Neuron (in vitro differentiated cells): ENCODE measurements around the gene LYSMD4.

GRCh38 chr15:98953981-98954902 is 53.4 kb downstream of the PGPEP1L start:
- PRO-cap = no peak

GRCh38 chr15:99097954-99098387 is 6.9 kb upstream of the SYNM start:
- PRO-cap = no peak

GRCh38 chr15:99110510-99111388 is 5.9 kb downstream of the SYNM start:
- PRO-cap = no peak

- PRO-cap = no peak
These were observed 67.9 kb downstream of the TTC23 start for GRCh38 chr15:99181333-99181947.

DNA sequence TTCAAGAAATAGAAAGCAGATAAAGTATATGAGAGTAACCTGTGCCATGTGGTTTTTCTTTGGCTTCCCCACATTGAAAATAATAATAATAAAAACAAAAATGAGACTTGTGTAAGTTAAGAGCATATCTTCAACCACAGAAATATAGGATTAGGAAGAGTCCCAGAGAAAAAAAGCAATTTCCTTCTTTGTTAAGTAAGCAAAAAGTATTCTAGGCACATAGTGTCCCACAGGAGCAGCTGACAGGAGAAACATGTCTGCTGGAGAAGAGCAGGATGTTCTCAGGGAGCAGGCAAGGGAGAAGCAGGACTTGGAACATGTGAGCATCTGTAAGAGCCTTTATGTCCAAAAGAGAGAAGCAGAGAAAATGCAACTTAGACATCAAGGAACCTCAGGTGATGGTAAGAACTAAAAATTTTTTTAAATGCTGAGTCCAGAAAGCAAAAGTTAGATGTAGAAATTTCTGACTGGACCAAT is 39.1 kb downstream of the TTC23 start:
- PRO-cap = no peak

- PRO-cap = no peak
These were observed 6.1 kb downstream of the LRRC28 start for GRCh38 chr15:99257222-99257927.

GRCh38 chr15:99385781-99386321 is 134.6 kb downstream of the LRRC28 start:
- PRO-cap = no peak

GRCh38 chr15:99401097-99401658 is 149.9 kb downstream of the LRRC28 start:
- PRO-cap = no peak

DNA sequence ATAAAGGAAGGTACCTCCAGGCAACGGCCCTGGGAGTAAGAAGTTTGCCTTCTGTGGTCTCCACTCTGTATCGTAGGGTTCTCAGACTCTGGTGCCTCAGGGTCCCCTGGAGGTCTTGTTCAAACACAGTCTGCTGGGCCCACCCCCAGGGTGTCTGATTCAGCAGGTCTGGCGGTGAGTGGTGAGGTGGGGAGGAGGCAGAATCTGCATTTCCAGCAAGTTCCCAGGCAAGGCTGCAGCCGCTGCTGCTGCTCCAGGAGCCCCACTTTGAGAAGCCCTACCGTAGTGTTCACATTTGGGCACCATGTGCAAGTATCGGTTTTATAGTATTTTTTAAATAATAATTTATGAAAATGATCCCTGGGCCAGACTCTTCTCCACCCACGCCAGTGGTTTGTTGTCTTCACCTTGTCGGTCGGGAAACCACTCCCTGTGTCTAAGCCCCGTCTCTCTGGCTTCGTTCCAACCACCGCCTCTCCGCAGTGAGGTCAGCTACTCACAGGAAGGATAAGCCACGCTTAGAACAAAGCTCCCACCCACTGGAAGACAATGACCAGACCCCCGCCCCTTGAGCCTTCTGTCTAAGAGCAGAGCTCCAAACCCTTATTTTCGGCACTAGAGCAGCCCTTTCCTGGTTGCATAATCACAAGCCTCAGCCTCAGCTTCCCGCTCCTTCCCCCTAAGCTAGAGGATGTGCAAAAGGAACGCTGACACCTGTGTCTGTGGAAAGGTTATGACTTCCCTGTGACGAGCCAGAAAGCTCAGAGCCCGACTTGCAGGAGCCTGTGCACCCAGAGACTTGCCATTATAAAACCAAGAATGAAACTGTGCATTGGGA is 115.0 kb upstream of the MEF2A start:
- PRO-cap = no peak

- PRO-cap = no peak
These were observed 58.6 kb upstream of the MEF2A start for GRCh38 chr15:99507116-99507706.

DNA sequence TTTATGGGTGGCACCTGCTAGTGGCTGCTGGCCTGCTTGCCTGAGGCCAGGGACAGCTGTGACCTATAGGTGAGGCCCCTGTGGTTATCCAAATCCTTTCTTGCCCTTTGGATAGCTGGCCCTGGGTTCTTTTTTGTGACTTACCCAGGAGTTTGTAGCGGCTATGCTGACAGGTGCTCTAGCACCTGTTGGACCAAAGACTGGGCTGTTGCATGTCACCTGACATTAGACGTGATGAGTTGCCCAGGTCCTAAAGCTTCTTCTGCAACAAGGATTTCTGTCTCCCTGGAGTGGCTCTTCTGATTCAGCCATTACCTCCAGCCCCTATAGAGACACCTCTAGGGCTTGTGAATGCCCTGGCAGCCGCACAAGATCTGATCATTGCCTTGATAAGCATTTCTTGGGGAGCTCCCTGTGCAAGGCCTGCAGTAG is 19.1 kb upstream of the MEF2A start:
- PRO-cap = no peak

GRCh38 chr15:99618822-99619319 is 53.1 kb downstream of the MEF2A start:
- PRO-cap = no peak

DNA sequence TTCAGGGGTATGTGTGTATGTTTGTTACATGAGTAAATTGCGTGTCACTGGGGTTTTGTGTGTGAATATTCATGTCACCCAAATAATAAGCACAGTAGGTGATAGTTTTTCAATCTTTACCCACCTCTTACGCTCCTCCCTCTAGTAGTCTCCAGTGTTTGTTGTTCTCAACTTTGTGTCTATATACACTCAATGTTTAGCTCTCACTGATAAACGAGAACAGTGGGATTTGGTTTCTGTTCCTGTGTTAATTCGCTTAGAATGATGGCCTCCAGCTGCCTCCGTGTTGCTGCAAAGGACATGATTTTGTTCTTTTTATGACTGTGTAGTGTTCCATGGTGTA is 54.4 kb downstream of the MEF2A start:
- PRO-cap = no peak

DNA sequence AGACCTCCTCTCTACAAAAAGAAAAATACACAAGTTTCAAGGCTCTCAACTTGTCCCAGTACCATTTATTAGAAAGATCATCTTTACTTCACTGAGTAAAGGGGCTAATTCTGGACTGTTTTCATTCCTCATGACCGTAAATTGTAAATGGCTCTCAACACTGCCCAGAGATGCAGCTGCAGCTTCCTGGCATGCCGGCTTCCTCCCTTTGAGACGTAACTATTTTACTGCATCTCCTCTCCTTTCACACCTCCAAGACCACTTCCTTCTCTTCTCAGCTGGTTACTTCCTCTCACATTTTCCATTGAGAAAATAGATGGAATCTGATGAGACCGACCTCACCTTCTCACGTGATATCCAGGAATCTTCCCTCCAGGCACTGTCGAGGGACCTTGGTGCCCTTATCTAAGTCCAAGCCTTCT is 12.8 kb downstream of the LYSMD4 start:
- PRO-cap = no peak

DNA sequence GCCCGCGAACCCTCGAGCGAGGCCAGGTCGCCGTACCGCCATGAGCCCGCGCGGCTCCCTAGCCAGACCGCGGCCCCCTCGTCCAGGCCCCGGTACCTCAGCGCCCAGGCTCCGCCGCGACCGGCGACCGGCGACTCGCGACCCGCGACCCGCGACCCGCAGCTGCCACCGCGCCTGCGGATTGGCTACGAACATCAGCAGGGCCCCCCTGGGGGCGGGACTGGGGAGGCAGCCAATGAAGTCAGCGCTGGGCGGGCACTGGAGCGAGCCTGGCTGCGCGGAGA is at the start of gene LYSMD4:
TSS of gene LYSMD4 (minus strand) at position 189 of the 284 bp plus-strand sequence.
- PRO-cap = bidirectional peak, plus-strand start outside the sequence, minus-strand start at position 153 of the sequence

DNA sequence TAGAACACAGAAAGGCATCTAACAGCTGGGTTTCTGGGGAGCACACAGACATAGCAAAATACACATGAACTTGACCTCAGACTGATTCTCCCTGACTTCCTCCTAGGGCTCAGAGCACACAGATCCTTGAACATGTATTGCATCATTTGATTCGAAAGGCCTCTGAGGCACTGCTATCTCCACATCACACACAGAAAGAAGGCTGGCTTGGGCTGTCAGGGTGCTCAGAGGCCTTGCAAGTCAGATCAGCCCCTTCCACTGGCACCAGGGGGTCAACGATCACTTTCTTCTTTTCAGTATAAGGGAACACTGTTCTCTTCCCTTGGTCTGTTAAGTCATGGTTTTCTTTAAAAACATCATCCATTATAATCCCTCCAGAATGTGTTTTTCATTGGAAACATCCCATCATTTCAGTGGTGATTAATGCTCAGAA is 253.1 kb upstream of the LYSMD4 start:
- PRO-cap = no peak

GRCh38 chr15:100042830-100043415 is 298.9 kb downstream of the ADAMTS17 start:
- PRO-cap = no peak

DNA sequence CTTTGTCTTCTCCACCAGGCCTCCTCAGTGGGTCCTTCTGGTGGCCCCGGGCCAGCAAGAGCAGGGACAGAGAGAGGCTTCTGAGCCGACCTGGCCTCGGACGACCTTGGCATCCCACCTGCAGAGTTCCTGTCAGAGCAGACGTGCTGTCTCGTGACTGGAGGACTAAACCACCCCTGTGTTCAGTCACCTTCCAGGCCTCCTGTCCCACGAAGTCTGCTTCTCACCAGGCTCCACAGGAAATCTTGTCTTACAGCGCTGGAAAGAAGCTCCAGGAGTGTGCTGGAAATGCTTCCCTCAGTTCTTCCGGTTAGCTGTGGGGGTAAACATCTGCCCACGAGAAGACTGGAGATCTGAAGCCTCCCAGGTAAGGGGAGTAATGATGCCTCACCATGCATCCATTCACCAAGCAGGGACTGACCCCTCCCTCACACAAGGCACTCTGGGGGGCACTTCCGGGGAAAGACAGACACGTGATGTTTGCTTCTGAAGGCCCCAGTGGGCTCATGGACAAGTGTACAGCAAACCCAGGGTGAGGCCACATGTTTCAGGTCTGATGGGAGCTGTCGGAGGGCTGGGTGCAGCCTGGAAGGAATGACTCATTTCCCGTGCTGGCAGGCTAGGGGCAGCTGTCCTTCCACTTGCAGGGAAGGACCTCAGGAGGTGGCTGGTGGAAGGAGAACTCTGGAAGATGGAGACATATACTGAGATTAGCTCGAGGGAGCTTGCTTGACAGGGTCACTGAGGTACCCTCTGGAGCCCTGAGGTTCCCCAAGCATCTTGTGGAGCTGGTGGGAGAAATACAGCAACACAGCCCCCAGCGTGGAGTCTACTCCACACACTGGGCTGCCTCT is 230.8 kb downstream of the ADAMTS17 start:
- PRO-cap = no peak

DNA sequence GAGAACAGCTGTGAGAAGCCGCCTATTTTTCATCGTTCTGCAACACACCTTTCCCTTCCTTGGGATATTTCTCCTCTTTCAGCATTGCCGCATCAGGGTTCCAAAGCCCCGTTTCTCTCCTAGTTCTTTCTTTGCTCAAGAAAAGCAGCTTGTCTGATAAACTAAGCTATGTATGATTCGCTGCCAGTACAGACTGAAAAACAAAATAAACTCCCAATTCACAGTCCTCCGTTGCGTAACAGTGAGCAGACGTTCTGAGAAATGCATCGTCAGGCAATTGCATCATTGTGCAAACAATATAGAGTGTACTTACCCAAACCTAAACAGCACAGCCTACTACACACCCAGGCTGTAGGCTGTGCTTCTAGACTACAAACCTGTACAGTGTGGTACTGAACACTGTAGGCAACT is 8.8 kb upstream of the ADAMTS17 start:
- PRO-cap = no peak

DNA sequence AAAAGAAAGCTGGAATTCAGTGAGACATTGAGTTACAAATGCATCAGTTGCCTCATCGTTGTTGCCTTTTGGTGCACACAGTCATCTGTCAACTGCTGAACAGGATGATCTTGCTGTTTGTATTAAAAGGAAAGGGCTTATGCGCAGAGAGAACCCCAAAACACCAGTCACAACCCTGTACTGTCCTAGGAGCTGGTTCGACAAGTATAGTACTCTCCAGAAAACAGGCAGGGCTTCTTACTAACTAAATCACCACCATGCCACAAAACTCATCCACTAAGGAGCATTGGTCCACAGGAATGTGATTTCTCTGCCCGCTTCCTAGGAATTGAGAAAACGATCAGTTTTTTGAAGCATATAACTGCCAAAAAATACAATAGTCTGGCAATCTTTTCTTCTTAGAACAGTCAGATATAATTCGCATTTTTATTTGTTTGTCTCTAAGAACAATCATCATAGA is 362 bp upstream of the CERS3 start:
- PRO-cap = no peak